ENCODE data around the genes AEBP2 and GOLT1B.

DNA sequence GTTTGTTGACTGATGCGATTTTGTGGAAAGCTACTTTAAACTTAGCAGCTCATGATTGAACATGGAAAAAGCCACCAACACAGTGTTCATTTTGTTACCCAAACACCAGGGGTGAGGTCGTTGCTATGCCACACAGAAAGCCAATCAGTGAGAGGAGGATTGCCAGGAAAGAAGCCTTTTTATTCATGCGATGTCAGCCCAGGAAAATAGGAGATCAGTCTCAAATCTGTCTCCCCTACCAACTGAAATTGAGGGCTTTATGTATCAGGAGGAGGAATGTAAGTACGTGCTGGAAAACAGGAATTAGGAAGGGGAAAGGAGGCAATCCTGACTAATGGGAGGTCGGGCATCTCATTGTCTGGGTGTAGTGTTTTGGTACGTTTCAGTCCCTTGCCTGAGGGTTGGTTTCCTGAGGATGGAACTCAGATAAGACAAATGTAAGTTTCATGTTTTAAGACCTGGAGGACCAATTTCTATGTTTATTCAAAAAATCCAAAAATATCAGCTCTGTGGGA, 92.7 kb upstream of the PLEKHA5 start:
- RRBS, result no CpG with 5 or more reads among the region's 6 CpGs

DNA sequence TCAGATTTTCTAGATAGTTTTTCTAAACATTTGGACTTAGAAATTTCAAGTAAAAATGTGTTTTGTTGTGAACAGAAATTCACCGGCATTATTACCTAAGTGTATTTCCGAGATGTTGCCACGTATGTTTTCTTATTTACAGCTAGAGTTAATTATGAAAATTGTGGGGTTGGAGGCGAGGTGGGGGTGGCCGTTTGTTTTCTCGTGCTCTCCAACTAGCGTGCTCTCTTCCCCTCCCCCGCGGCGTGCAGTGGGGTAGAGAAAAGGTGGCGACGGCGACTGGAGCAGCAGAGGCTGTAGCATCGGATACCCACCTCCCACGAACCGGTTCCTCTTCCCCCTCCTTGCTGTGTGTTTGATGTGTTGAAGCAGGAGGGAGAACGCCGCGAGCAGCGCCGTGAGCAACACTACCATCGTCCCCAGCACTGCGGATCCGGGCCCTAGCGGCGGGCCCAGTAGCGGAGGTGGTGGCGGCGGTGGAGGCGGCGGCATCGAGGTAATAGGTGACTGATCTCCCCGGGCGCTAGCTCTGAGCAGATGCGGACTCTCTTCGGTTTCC, 133.1 kb upstream of the AEBP2 start:
- RRBS, result 98% methylated on average over 7 of the region's 36 CpGs

DNA sequence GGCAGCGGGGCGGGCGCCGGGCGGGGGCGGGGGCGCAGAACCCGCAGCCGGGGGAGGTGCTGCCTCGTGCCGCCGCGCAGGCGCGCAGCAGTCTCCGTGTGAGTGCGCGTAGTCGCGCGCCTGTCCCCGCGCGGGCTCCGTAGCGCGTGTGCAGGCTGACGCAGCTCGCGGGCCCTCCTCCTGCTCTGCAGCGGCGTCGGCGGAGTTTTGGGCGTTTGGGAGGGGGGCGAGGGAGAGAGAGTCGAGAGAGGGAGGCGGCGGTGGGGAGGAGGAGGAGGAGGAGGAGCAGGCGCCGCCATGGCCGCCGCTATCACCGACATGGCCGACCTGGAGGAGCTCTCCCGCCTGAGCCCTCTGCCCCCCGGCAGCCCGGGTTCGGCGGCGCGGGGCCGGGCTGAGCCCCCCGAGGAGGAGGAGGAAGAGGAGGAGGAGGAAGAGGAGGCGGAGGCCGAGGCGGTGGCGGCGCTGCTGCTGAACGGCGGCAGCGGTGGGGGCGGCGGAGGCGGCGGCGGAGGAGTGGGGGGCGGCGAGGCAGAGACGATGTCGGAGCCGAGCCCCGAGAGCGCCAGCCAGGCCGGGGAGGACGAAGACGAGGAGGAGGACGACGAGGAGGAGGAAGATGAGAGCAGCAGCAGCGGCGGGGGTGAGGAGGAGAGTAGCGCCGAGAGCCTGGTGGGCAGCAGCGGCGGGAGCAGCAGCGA, at the start of gene AEBP2:
AEBP2 (plus strand) TSS at position 90 of the 701 bp plus-strand sequence.
- RRBS, result under 1% methylated on average over 4 of the region's 86 CpGs

GRCh38 chr12:19783184-19783813, 344.0 kb downstream of the AEBP2 start:
- RRBS, result no CpG with 5 or more reads among the region's 18 CpGs

- RRBS, result no CpG with 5 or more reads among the region's 6 CpGs
These were observed 455.5 kb downstream of the AEBP2 start for GRCh38 chr12:19894754-19895276.

DNA sequence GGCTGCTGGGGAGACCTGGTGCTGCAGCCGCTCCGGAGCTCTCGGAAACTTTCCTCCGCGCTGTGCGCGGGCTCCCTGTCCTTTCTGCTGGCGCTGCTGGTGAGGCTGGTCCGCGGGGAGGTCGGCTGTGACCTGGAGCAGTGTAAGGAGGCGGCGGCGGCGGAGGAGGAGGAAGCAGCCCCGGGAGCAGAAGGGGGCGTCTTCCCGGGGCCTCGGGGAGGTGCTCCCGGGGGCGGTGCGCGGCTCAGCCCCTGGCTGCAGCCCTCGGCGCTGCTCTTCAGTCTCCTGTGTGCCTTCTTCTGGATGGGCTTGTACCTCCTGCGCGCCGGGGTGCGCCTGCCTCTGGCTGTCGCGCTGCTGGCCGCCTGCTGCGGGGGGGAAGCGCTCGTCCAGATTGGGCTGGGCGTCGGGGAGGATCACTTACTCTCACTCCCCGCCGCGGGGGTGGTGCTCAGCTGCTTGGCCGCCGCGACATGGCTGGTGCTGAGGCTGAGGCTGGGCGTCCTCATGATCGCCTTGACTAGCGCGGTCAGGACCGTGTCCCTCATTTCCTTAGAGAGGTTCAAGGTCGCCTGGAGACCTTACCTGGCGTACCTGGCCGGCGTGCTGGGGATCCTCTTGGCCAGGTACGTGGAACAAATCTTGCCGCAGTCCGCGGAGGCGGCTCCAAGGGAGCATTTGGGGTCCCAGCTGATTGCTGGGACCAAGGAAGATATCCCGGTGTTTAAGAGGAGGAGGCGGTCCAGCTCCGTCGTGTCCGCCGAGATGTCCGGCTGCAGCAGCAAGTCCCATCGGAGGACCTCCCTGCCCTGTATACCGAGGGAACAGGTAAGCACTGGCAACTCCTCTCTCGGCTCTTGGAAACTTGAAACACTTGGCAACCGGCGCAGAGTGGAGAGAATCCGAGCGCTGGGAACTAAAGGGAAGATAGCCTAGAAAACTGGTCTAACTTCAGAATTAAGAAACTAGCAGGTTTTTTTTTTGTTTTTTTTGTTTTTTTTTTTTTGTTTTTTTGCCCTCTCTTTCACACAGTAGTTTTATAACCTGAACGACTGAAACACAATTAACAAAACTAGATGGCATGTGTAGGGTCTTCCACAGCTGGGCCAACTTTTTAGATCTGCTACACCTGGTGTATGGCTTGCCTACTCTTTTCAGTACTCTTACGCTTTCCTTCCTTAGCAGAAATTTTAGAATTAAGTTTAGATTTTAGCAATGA, 1.5 kb downstream of the PDE3A start:
- RRBS, result 4% methylated on average over 21 of the region's 73 CpGs

- RRBS, result no CpG with 5 or more reads among the region's 4 CpGs
These were observed 45.0 kb downstream of the PDE3A start for GRCh38 chr12:20413179-20413977.

DNA sequence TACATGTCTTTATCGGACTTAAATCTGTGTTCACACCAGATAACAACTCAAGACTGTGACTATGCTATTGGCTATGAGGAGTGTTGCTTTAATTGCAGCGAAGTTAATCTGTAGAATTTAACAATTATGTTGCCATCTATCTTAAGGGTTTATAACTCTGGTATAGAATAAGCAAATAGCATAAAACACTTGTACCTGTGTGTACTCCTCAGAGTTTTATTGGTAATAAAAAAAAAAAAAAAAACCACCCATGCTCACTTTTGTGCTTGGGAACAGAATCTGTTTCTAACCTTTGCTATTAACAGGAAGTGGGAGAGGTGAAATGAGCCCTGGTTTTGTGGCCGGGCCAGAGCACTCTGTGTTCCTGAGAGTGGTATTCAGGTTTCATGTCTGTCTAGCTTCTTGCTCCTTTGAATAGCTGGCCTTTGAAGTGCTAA, 53.1 kb downstream of the PDE3A start:
- RRBS, result no CpG with 5 or more reads among the region's 3 CpGs

DNA sequence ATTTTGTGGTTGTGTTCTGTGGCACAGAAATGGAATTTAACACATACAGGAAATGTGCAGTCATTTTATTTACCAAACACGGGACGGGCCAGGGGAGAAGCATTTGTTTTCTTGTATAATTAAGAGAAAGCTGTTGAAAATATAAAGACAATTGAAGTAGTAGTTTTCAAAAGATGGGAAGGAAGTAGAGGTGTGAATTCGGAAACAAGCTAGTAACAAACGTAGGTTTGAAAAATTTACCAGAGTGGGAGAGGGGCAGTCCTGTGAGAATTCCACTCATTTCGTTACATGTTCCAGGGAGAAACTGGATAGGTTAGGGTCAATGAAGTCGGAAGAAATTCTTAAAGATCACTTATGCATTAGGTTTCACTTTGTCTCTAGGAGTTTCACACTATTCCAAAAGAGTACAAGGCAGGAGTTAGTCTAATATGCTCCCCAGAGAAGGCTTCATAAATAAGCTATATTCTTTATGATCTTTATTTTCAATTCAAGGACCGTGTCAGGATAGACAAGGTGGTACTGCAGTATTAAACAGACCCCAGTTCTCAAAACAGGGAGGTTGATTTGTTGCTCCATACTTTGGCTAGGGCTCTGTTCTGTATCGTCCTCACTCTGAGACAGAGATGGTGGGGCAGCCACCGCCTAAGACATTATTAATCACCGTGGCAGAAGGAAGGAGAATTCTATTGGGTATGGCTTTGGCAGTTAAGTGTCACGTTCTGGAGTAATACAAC, 117.2 kb upstream of the SLCO1C1 start:
- RRBS, result no CpG with 5 or more reads among the region's 11 CpGs

- RRBS, result no CpG with 5 or more reads among the region's 5 CpGs
These were observed 1.6 kb downstream of the PYROXD1 start for GRCh38 chr12:21438933-21439497.

DNA sequence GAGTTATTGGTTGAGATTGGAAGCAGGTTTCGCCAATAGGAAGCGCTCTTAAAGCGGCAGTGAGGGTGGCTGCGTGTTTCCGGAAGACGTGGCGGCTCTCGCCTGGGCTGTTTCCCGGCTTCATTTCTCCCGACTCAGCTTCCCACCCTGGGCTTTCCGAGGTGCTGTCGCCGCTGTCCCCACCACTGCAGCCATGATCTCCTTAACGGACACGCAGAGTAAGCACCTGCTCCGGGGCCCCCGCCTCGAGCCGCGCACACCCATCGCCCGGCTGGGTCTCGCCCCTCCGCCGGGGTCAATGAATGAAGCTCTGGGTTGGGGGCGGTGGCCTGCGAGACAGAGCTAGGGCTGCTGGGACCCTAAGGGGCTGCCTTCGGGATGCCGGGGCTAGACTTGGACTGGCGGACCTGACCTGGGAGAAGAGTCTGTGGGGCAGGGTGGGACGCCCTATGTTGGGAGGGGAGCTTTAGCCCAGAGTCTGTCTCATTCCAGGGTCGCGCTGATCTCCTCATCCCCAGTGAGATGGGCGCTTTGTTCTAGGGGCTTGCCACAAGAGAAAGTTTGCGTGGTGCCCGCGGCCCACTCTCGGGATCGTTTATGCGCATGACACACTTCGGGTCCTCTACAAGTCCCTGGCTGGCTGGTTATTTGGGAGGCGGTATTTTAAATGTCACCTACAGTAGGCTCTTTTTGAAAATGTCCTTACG, at the start of gene GOLT1B:
GOLT1B (plus strand) TSS at position 59 of the 707 bp plus-strand sequence.
- RRBS, result 1% methylated on average over 15 of the region's 43 CpGs

DNA sequence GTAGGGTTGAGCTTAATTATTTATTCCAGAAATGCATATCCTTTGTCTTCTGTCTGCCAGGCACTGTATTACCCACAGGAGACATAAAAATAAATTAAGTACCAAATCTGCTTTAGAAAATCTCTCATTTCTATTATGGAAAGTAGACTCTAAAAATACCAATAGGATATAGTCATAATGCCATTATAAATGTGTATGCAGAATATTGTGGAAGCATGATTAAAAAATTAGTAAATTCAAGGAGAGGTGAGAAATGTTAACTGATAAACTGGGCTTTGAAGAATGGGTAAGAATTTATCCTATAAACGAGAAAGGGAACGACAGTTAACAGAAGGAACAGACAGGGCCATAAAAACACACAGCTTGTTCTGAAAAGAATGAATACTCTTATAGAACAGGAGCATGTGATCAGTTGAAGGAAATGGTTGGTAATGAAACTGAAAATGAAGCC, 7.9 kb downstream of the GOLT1B start:
- RRBS, result no CpG with 5 or more reads among the region's 2 CpGs

DNA sequence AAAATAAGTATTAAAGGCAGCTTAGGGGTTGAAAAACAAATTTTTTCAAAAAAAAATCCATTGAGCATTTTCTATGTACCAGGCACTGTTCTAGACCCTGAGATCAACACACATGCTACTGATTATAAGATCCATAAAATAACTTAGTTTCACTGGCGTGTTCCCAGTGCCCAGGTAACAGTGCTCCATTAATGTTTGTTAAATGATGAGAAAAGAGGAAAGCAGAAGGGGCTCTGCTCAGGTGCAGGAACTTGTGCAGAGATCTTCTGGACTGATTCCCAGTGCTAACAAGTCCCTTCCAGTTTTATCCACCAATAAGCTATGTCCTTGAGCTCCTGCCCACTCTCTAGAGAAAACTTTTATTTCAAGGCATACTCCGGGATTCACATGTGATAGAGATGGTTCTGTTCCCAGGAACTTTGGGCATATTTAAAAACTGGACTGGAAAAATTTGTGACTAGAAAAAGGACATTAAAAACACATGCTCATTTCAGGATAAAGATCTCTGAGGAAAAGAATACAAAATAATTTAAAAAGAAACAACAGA, 1.9 kb downstream of the GYS2 start:
- RRBS, result no CpG with 5 or more reads among the region's 2 CpGs

GRCh38 chr12:21644724-21645463, 12.7 kb downstream of the LDHB start:
- RRBS, result no CpG with 5 or more reads among the region's 7 CpGs

DNA sequence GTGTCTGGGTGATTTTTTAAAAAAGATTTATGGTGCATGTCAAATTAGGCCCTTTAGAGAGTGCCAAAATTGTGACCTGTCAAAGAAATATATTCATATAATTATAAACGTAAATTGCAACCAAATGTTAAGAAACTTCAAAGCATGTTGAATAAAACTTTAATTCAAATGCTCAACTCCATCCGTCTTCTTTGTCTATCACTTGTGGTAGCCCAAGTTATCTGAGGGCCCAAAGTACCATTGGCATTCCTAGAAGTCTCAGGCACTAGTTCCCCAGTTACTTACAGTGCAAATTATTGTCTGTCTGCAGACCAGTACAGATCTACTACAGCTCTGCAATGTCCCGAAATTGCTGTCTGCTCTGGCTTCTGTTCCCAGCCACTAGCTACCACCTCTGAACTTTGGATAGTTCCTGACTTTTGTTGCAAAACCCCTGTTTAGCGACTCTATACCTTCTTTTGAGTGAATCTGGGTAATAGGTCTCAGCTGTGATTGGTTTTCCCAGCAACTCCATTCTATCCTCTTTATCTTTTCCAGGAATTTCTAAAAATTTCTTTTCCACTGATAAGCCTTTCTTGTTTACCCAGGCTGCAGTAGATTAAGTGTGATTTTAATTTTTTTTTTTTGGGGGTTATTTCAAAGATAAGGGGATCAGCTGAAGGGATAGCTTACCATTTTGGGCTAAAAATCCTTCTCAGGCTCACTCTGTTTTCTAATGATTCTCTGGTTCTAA, 16.9 kb downstream of the KCNJ8 start:
- RRBS, result no CpG with 5 or more reads among the region's 4 CpGs

DNA sequence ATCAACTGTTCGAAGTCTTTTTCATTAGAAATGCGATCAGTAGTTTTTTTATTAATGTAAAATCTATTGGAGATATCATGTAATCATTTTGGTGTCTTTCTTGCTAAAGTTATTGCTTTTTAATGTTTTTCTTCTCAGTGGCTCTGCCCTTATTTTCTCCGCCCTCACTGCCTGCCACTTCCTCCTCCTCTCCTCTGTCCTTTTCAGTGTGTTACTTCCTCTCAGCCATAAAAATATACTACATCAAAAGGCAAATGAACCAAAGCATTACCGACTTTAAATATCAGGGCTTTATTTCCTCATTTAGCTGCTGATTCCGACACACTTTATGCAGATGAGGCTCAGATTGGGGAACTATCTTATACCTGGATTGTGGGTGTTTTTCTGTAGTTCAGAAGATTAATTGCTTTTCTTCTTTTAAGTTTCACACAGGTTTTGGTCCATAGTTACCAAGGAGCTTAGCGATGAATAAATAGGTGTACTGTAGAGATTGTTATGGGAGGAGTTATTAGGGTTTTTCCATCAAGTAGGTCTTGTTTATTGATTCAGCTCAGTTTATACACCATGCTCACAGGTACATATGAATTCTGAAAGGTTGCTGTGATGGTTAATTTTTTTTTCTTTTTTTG, 118.2 kb downstream of the CMAS start:
- RRBS, result no CpG with 5 or more reads among the region's 6 CpGs

- RRBS, result 20% methylated on average over 10 of the region's 48 CpGs
These were observed 631 bp downstream of the ST8SIA1 start for GRCh38 chr12:22333734-22334417.

DNA sequence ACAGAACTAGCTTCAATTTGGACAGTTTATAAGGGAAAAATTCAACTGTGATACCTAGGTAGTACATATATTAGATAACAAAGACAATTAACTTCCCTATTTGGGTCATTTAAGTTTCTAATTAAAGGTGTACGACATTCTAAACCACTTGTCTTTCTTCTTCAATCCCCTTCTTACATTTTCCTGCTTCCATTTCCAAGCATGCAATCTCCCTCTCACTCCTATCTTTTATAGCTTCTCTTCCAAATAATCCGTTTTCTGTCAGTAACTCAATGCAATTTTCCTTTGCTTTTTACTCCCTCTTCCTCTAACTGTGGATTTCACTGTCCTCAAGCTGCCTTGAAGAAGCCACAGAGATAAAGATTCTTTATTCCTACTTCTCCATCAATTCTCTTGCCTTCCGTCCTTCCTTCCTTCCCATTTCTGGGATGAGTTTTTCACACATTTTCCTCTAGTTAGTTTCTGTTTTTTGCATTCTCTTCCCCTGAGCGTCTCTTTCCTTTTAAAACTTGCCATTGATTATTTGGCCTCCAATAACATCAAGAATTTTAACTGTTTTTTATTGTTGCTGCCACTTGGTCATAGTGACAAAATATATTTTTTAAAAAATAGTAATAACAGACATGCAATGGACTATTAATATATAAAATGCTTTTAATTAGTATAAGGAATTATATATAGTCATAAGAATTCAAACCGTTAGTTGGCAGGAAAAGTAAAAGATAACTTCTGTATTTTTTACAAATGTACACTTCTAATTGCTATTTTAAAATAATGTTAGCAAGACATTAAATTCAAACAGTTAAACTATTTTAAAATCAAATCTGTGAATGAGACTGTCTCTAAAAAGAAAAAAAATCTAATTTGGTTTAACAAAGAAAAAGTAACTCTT, 79.9 kb downstream of the C2CD5 start:
- RRBS, result no CpG with 5 or more reads among the region's 5 CpGs

- RRBS, result no CpG with 5 or more reads among the region's 8 CpGs
These were observed 28.1 kb downstream of the ETNK1 start for GRCh38 chr12:22652762-22653842.

DNA sequence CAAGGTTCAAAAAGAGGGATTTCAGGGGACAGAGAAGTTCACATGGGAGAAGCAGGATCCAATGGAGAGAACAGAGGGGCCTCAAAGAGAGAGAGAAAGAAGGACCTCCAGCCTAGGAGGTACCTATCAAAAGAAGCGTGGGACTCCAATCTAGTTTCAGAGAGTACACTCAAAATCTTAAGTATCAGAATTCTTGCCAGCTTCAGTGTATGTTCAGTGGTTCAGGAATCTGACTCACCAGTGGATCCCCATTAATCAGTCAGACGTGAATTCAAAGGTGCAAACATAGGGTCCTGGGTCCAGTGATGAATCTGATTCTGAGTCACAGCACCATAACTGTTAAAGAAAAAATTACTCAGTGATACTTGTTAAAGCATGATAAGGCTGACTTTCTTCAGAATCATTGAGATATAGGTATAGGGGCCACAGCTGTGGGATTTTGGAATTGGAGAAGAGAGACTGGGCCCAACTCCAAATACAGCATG, 33.2 kb downstream of the ETNK1 start:
- RRBS, result no CpG with 5 or more reads among the region's 2 CpGs